Neural cell (in vitro differentiated cells): ENCODE data around the genes FAM3D and ATXN7.

DNA sequence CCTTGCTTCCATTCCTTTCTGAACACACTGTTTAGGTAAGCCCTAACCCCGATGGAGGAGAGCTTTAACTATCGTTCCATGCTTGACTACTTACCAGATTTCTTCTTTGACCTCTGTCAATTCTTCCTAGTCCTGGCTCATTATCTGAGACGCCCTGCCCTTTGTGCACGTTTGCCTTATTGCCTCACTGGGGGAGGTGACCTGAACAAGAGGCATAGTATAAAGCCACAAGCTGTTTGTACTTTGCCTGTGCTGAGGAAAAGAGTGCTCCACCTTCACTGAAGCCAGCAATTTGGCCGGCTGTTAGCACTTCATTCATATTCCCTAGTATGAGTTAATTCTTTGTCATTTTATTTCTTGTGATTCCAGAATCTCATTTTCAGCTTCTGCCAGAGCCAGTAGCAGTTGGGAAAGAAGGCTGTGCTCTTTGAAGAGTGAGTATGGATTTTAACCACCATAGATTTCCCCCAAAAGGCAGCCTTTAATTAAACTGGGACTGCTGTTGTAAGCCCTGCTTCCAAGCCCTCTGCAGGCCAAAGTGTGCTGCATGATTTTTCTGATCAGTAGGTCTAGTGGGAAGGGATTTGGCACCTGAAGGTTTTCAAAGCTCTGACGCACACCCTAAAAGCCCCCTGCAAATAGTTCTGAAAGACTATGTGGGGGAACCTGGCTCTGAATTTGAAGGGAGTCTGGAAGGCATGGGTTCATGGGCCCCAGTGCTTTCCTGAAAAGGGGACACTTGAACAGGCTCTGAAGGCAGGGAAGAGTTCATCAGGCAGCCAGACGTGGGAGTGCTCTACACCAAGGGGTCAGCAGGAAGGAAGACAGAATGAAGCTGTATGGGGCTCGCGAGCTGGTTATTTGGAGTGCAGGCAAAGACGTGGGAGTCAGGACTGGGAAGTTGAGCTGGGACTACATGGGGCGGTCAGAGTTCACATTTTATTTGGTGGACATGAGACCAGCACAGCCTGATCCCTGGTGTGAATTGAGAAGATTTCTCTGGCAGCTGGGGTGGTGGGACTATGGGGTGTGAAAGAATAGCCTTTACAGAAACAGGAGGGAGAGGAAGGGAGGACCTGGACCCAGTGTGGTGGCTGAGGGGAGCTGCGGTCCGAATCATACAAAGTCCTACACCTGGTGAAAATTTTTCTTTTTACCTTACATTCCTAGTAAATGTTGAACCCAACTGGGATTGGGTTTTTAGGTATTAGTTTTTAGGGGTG, 12.3 kb downstream of the ABHD6 start:
- RAMPAGE, long total RNA: no peak

- RAMPAGE, long total RNA: no peak
Measured at GRCh38 chr3:58285063-58285827, 20.8 kb upstream of the RPP14 start.

GRCh38 chr3:58360722-58361018, 28.0 kb downstream of the PXK start:
- RAMPAGE, long total RNA: no peak

GRCh38 chr3:58474895-58475674, 16.8 kb upstream of the KCTD6 start:
- RAMPAGE, long total RNA: no peak

DNA sequence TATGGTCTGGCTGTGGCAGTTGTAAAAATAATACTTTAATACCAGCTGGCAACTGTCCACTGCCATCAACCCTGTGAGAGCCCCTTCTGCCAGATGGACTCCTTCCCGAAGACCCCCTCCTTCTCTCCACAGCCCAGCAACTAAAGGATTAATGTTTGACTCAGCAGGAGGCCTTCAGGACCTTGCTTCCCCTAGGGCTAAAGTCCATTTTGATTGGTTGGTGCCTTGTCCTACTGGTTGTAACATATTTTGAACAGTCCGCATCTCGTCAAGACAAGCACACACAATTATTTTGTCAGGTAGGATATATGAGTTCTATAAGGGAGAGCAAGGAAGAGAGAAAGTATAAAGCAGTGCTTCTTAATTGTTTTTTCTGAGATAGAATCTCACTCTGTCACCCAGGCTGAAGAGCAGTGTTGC, 18.7 kb downstream of the ACOX2 start:
- RAMPAGE, long total RNA: no peak

DNA sequence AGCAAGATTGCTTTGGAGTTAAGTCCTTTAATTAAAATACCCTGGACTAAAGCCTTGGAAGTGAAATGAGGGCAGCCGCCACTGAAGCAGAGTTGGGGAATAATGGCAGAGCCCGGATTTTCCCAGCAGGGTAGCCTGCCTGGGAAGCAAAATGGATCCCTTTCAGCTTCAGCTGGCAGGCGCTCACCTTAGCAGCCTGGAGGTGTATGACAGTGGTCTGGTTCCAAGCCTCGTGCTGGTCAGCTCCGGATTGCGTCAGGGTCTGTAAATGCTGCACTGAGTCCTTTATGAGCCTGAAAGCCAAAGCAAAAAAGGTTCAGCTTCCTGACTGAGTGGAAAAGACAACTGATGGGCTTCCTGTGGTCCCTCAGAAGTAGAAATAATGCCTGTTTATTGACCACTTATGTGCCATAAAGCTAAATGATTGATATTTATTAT, 14.7 kb downstream of the ACOX2 start:
- RAMPAGE, long total RNA: no peak

GRCh38 chr3:58575720-58576677, 1.2 kb downstream of the FAM107A start:
- RAMPAGE, long total RNA: no peak

DNA sequence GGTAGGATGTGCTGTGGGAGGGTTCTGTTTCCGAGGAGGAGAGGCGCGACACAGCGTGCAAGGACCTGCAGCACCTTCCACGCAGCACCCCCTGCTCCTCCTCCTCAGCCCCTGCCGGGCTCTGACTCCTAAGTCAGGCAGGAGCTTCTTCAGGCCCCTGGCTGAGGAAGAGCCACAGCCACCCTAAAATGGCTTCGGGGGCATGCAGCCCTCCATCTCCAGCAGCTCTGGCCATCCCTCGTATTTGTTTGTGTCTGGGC, 32.5 kb downstream of the FAM3D start:
- RAMPAGE, long total RNA: no peak

GRCh38 chr3:58666538-58667112, at the start of gene FAM3D:
FAM3D (minus strand) TSS chr3:58666774.
- RAMPAGE, long total RNA: no peak

DNA sequence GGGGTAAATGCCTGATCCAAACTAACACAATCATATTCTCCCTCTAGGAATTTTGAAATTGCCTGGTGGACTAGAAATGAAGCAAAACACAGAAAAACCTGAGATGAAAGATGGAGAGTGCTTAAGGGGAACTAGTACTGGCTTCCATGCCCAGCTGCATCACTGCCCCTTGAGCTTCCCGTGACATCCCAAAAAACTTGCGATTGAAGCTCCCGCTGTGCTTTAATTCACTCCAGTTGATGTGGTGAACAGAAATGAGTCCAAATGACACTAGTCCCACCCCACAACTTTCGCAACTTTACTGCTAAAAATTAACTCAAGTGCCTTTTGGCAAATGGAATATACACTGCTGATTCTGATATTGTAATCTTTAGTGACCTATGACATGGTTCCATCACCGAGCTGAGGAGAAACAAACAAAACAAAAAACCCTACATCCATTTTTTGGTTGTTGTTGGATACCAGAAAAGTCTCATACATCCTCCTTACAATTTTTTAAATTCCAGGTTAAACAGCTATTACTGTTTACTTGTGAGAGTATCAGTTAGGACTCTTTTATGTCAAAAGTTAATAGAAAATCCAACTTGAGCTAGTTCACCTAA, 32.6 kb downstream of the CFAP20DC start:
- RAMPAGE, long total RNA: no peak

DNA sequence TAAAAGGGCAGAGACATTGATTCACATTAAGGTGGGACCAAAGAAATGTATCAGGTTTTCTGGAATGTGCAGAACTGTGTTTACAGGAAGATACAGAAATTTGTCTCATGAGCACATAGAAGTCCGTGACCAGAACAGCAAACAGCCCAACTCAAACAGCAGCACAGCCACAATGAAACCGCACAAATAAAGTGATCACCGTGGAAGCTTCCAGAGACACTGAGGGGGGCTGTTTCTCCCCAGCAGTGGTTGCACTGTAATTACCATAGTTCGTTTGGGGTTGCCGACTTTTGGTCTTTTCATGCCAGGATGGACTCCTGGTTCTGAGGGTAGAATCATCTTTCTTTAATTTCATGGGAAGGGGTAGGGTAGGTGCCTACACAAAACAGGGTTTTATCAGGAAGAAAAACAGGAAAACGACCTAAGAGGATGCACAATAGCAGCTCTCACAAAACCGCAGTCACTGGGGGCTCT, 931.7 kb downstream of the FHIT start:
- RAMPAGE, long total RNA: no peak

GRCh38 chr3:61885665-61886063, 324.3 kb downstream of the PTPRG start:
- RAMPAGE, long total RNA: no peak

- RAMPAGE, long total RNA: no peak
Measured at GRCh38 chr3:61886231-61886999, 325.0 kb downstream of the PTPRG start.

- RAMPAGE, long total RNA: no peak
Measured at GRCh38 chr3:63159487-63159840, 118.6 kb upstream of the SYNPR start.

DNA sequence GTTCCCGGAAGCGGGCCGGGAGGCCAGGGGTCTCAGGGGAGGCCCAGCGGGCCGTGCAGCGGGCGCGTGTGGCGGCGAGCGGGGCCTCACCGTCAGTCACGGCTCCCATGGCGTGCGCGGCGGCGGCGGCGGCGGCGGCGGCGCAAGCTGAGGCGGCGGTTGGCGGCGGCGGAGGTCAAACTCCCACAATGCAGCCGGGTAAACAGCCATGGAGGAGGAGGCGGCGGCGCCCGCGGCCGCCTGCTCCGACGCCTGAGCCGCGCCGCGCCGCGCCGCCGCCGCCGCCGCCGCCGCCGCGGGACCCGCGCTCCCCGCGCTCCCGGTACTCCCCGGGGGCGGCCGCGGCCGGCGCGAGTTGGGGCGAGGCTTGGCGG, at the start of gene ATXN7:
TSS of gene ATXN7 (plus strand) at position 186 of the 374 bp plus-strand sequence.
- RAMPAGE, long total RNA: start-site peak on the minus strand centred at position 125 of the sequence, 39 bp wide, 3,779 and 4,574 reads in 2 replicates

GRCh38 chr3:63911440-63912202, 48.0 kb downstream of the ATXN7 start:
- RAMPAGE, long total RNA: no peak

GRCh38 chr3:63912953-63913623, 49.4 kb downstream of the ATXN7 start:
- RAMPAGE, long total RNA: no peak

DNA sequence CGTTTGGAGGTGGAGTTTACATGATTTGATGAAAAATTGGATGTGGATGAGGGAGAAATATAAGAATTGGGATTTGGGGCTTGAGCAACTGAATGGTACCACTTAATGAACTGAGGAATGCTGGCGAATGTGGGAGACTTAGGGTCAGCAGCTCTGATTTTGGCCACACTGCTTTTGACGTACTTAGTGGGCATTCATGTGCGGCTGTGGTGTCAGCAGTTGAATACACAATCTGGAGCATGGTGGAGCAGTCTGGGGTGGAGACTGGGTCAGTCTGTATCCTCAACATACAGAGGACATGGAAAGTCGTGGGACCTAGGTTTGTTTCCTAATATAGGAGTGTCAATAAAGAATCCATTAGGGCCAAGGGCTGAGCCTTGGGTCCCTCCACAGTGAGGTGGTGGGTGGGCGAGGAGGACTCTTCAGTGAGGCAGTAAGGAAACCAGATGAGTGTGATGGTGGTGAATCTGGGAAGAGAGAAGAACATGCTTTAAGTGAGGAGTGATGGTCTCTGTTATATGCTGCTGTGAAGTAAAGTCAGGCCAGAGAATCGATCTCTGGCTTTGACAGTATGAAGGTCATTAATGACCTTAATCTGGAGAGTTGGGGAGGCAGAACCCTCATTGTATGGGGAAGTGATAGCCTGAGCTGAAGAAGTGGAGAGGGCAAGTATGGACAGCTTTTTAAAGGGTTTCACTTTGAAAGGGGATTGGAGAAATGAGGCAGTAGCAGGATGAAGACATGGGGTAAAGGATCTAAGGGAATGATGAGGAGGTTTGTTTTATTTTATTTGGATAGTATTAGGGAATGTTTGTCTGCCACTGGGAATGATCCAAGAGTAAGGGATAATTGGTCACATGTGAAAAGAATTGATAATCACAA, 60.7 kb downstream of the ATXN7 start:
- RAMPAGE, long total RNA: no peak

DNA sequence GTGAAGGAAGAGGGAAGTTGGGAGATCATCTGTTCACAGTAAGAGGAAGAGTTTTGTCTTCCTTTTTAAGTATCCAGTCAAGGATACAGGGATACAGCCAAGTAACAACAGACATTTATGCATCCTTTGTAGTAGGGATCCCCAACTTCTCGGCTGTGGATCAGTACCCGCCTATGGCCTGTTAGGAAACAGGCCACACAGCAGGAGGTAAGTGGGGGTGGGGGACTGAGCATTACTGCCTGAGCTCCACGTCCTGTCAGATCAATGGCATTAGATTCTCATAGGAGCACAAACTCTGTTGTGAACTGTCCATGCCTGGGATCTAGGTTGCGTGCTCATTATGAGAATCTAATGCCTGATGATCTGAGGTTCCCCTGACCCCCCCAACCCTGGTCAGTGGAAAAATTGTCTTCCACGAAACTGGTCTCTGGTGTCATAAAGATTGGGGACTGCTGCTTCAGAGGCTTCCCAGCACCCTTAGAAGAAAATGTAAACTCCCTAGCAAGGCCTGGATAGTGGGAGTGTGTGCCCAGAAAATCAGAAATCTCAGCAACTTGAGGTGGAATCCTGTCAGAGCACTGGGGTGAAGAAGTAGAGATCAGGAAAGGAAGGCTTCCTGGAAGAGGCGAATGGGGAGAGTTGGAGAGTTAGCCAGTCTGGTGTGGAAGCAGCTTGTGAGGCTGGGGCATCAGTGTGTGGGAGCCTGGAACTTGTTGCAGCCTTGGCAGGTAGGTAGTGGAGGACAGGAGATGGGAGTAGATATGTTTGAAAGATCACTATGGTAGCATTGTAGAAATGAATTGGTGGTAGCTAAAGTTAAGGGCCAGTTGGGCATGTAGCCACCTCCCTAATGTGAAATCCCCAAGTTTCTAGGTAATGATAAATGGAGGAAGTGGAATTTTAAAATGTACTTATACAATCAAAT, 61.8 kb downstream of the ATXN7 start:
- RAMPAGE, long total RNA: no peak

- RAMPAGE, long total RNA: no peak
Measured at GRCh38 chr3:64223726-64224204, 1.5 kb downstream of the PRICKLE2 start.